Heart (tissue), 3 donors: ENCODE results near the gene LMOD1.

- RAMPAGE, long total RNA, 2 experiments = no peak in any of the 2 experiments
These were observed 2.2 kb downstream of the LAD1 start for GRCh38 chr1:201396679-201397616.

DNA sequence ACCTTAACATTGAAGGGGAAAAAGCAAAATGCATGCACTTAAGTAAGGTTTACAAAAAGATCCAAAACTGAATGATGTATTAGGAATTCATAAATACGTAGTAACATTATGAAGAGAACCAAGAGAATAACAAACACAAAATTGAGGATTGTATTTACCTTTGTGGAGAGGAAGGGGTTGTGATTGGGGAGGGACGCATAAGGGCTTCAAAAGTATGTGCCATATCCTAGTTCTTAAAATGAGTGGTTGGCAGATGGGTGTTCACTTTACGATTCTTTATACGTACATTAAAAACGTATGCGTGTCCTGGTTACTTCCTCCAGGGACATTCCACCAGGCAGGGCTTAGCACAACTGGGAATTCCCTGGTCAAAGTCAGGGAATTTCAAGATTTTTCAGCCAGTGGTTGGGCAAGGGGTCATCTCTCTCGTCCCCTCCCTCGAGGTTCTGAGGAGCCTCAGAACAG is 4.6 kb upstream of the LAD1 start:
- RAMPAGE, long total RNA, 2 experiments = no peak in any of the 2 experiments

GRCh38 chr1:201426275-201426795 is 4.8 kb upstream of the TNNI1 start:
- RAMPAGE, long total RNA, 2 experiments = no peak in any of the 2 experiments

DNA sequence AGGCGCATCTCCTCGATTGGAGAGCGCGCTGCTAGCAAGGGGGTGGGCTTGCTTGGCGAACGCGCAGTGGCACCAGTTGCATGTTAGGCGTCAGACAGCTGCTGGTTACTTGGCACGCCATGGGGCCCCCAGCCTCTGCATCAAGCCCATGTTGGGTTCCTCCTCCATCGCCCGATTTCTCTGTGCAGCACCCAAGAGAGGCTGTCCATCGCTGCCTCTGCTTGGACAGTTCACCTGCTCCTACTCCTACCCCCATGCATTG is 400 bp upstream of the PHLDA3 start:
- RAMPAGE, long total RNA, 2 experiments = no peak in any of the 2 experiments

- RAMPAGE, long total RNA, 2 experiments = no peak in any of the 2 experiments
These were observed 11.1 kb downstream of the CSRP1 start for GRCh38 chr1:201495457-201496635.

DNA sequence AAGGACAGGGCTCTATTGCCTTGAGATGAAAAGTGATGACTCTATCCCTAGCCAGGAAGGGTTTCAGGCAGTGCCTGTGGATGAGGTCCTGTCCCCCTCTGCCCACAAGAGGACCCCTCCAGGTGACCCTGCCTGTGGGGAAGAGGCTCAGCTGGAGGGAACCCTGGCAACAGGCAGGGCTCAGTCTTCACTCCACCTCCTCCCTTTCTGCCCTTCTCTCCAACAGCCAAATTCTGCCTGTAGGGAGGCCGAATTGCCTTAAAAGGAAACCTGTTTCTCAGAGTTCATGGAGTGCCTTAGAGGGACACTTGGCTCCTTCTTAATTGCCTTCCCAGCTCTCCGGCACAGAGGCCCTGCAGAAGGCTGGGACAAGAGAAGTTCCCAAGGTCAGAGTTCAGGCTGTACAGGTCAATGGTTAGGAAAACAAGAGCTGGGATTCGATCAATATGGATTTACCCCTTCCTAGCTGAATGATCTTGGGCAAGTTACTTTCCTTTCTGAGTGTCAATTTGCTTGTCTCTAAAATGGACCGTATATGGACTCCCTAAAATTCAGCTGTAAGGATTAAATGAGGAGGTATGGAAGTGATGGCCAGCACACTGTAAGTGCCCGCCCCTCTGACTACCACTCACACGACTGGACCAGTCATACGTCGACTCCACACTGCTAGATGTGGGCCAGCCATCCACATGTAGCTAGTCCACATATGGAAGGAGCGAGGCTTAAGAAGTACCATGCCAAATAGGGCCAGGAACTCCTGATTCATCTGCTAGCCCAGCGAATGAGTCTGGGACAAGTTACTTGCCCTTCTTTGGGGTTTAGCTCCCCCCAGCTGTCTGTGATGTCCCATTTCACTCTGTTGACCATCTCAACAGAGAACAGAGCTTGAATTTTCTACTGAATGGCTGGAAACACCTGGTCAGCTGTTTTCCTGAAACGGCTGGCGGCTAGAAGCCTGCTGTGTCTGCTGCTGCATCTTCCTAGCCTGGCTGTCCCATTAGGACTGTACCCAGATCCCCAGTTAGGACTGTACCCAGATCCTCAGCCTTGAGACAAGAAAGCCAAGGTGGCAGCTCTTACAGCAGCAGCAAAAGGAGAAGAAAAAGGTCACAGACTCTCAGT is 6.0 kb downstream of the CSRP1 start:
- RAMPAGE, long total RNA, 2 experiments = no peak in any of the 2 experiments

- RAMPAGE, long total RNA, 2 experiments = no peak in any of the 2 experiments
These were observed 7.5 kb upstream of the CSRP1 start for GRCh38 chr1:201514271-201515070.

- RAMPAGE, long total RNA, 2 experiments = no peak in any of the 2 experiments
These were observed 410 bp upstream of the NAV1 start for GRCh38 chr1:201538586-201538848.

DNA sequence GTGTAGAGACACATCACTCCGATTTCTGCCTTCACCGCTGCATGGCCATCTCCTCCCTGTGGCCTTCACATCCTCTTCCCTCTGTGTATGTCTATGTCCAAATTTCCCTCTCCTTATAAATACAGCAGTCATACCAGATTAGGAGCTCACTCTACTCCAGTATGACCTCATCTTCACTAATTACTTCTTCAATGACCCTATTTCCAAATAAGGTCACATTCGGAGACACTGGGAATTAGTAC is 16.0 kb downstream of the NAV1 start:
- RAMPAGE, long total RNA, 2 experiments = no peak in any of the 2 experiments

GRCh38 chr1:201602653-201603406 is 63.9 kb downstream of the NAV1 start:
- RAMPAGE, long total RNA, 2 experiments = no peak in any of the 2 experiments

GRCh38 chr1:201656148-201656511 is 117.2 kb downstream of the NAV1 start:
- RAMPAGE, long total RNA, 2 experiments = no peak in any of the 2 experiments

DNA sequence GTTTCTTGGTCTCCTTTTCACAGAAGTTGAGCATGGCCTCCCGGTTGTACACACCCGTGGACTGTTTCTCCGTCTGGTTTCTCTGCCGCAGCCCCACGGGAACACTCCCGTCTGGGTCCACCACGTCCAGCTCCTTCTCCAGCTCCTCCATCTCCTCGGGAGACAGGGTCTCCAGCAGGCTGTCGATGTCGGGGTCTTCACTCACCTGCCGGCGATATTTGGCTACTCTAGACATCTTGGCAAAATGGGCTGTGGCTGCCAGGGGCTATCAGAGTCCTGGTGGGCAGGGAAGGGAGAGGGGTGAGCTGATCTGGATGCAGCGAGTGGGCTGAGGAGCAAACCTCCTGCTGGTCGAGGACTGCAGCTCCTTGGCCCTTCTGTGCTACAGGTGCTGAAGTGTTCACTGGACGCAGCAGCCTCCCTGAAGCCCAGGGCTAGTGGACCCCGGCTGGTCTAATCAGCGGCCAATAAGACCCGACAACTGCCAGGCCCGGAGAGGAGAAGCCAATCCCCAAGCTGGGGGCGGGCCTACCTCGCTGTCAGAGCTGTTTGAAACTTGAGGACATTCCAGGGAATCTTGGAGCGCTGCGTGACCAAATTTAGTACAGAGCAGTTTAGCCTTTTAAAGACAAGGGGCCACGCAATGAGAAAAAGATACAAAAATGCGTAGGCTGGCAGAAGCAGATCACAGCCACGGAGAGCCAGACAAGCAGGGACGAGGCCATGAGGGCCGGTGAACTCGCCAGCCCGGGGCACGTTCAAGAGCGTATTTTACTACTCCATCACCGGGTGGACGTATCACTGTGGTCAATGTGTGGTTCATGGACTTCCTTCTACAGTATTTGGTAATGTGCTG is at the start of gene LMOD1:
Gene LMOD1 (minus strand): TSS at position 443 of the 856 bp plus-strand sequence.
- RAMPAGE, long total RNA, 2 experiments = no peak in any of the 2 experiments

GRCh38 chr1:201965176-201965499 is 9.8 kb downstream of the TIMM17A start:
- RAMPAGE, long total RNA, 2 experiments = no peak in any of the 2 experiments

DNA sequence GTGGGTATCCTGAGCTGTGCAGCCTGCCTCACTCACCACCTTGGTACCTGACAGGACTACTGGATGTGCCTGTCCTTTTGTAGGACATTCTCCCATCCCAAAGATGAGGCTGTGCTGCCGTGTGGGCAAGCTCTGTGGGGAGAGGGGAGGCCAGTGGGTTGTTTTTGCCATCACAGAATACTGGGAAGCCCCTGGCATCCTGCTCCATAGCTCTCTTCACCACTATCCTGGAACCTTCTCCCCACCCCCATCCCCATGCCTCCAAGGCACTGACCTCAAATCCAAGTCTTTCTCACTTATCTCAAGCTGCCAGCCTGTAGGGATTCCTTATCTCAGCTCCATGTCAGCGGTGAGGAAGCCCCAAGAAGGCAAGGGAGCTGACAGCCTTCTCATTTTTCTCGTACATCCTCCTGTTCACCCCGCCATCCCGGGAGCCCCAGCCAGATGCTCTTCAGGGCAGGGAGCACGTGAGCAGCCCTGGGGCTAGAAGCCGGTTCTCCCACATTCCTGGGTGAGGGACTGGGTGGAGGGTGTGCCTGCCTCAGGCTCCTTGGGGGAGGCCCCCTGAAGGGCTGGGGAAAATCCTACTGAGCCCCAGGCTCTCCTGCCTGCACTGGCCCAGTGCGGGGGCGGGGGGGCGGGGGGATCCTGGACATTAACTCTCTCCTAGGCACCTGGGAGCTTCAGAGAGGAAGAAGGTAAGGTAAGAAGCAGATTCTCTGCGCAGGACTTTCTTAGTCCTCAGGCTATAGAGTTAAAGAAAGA is 2.4 kb upstream of the ELF3 start:
- RAMPAGE, long total RNA, 2 experiments = no peak in any of the 2 experiments

DNA sequence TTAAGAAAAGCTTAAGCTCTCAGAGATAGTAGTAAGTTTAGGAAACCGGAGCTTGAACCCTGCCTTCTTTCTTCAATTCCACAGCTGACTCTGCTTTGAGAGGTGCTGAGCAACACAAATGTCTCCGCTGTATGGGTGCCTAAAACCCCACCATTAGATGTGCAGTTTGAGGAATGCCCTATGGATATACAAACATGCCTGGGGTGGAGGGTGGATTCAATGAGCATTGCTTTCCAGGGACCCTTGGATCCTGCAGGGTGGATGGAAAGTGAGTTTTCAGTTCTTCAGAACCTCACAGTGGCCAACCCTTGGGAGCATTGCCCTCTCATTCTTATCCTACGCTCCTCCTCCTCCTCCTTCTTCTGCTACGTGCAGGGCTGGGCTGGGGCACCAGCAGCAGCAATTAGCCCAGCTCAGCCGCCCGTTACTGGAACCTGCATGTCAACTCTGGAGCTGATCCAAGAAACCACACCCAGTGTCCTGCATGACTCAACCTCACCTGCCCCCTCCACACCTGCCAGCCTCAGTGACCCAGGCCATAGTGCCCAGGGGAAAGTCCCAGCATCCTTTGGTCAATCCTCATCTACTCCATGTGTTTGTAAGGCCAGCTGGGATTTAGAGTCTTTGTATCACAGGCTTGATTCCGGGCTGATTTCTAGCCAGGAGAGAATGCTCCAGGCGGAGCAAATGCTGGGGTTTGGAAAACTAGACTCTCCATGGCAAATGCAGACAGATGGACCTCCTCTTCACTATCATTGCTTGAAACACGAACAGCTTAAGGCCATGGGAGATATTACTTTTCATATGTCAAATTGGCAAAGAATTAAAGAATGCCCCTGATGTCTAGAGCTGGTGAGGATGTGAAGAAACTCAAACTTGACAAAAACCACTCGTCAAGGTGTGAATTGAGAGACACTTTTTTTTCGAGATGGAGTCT is 12.6 kb downstream of the ELF3 start:
- RAMPAGE, long total RNA, 2 experiments = no peak in any of the 2 experiments

GRCh38 chr1:202129780-202130121 is 7.0 kb downstream of the GPR37L1 start:
- RAMPAGE, long total RNA, 2 experiments = no peak in any of the 2 experiments

DNA sequence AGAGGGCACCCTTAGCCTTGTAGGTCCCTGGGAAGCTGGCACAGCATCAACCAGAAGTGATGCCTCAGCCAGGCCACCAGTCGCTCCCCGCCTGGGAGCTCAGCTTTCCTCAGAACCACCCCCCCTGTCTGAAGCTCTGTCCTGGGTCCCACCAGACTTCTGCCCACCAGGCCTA is 7.3 kb downstream of the GPR37L1 start:
- RAMPAGE, long total RNA, 2 experiments = no peak in any of the 2 experiments

DNA sequence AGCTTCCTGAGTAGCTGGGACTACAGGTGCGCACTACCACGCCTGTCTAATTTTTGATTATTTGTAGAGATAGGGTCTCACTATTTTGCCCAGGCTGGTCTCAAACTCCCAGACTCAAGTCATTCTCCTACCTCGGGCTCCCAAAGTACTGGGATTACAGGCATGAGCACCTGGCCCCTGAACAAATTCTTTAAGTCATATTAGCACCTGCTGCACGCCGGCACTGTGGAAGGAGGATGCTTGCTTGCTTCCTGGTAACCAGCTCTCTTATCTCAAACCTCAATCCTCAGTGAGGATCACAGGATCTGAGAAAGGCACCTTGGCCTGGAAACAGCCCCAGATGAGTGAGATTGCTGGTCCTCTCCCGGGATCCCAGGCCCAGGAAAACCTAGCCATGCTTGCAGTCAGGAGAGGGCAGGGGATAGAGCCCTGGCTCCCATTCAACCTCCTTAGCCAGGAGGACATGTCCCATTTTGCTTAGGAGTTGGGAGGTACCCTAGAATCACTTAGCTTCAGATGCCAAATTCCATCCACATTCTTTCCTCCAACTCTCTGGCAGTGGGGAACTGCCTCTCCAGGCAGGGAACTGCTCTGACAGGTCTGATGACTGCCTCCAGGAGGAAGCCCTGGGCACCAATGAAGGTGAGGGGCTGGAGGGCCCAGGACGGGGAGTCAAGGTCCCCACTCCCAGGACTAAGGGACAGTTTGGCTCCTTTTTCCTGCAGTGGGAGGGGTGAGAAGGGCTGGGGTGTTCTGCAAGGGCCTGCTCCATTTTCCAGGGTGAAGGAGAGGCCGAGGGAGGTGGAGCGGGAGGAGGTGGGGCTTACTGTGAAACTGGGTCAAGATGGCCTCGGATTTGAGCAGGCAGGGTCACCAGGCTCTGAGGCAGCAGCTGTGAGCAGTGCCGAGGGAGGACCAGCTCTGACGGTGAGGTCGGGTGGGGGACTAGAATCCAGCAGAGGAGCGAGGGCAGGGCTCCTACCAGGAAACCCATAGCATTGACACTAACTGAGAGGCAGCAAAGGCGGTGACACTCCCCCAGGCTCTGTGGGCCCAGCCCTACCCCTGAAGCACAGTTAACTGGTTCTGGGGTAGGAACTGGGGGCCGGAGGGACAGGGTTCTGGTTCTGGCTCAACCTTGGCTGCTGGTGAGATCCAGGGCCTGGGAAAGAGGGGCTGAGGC is 9.5 kb downstream of the GPR37L1 start:
- RAMPAGE, long total RNA, 2 experiments = no peak in any of the 2 experiments

DNA sequence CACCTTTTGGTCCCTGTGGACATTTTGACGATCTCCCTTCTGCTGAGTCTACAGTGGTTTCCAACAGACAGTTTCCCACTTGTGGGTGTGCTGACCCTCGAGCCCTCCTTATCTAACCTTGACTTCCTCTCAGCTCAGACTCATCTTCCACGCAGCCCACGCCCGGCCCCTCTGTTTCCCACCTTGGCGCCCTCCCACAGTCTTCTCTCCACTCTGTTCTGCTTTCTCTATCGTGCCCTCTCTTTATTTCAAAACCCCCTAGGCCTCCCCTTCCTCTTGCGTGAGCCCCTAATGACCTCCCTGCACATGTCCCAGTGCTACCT is 6.1 kb upstream of the ARL8A start:
- RAMPAGE, long total RNA, 2 experiments = no peak in any of the 2 experiments

- RAMPAGE, long total RNA, 2 experiments = no peak in any of the 2 experiments
These were observed 865 bp upstream of the PTPN7 start for GRCh38 chr1:202161082-202161852.